Measurements from ENCODE around the genes PGP and ABCA3.

DNA sequence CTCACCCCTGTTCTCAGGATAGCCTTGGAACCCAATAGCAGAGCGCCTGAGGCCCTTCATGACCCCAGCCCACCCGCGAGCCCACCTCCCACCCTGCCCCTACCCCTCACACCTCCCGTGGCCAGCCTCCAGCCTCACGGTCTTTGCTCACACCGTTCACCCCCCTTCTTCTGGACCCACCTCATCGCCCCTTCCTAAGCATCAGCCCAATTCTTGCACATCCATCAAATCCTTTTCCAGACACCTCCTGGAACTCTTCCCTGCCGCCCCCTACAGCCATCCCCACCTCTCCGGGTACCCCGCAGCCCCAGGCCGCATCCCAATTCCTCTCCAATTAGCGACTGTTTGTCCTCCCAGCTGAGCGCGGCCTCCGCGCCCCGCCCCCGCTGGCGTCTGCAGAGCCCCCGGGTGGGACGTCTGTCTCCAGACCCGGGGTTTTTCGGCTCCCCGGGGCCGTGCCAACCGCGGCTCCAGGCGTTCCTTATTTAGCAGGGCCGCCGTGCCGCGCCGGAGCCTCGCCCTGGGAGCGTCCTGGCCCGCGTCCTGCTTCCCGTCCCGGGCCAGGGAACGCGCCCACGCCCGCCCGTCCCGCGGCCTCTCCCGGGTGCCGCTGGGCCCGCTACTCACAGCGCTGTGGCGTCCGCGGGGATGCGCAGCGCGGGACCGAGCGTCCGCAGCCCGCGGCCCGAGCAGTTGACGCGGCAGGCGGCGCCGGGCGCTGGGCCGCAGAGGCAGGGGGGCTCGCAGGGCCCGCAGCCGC lies 670 bp downstream of the PKD1 start:
- PRO-cap, result no peak

- PRO-cap, result bidirectional peak, plus-strand start at chr16:2148230, minus-strand start at chr16:2148110
These were observed 504 bp upstream of the RAB26 start for GRCh38 chr16:2147895-2148347.

DNA sequence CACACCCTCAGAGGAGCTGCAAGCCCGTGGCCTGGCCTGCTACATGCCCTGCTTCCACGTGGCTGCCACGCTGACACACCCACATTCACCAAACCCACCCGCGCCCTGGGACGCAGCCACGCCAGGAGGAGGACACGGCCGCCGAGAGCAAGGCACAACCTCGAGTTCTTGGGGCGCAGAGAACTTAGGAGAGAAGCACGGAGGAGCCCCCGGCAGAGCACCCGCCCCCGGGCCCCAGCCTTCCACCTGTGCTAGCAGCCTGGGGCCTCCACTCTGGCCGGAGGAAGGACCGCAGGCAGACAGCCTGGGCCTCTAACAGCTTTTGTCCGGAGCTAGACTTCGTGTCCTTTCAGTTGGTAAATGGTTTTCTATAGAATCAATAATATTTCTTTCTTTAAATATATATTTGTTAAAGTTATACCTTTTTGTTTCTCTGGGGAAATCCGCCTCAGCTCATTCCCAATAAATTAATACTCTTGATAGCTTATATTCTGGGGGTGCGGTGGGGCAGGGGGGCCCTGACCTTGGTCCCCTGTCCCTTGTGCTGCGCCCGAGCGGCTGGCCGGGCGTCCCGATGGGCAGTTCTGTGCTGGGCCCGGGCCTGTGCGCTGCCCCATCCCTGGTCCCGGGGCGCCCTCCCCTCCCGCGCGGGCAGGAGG lies 18.6 kb downstream of the CASKIN1 start:
- PRO-cap, result no peak

- PRO-cap, result no peak
These were observed 16.6 kb downstream of the CASKIN1 start for GRCh38 chr16:2179755-2180243.

DNA sequence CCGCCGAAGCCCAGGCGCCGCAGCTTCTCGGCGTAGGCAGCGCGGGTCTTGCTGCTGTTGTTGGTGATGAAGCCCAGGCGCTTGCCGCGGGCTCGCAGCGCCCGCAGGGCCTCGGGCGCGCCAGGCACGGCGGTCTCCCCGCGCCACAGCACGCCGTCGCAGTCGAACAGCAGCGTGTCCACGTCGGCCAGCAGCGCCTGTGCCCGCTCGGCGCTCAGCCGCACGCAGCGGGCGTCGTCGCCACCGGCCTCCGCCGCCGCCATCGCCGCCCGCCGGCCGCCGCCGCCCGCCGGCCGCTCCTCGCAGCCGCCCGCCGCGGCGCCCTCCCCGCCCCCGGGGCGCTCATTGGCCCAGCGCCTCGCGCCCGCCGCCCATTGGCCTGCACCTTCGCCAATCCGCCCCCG lies at the start of gene PGP:
TSS of gene PGP (minus strand) at position 326 of the 404 bp plus-strand sequence.
- PRO-cap, result bidirectional peak, plus-strand start outside the sequence, minus-strand start at position 326 of the sequence

DNA sequence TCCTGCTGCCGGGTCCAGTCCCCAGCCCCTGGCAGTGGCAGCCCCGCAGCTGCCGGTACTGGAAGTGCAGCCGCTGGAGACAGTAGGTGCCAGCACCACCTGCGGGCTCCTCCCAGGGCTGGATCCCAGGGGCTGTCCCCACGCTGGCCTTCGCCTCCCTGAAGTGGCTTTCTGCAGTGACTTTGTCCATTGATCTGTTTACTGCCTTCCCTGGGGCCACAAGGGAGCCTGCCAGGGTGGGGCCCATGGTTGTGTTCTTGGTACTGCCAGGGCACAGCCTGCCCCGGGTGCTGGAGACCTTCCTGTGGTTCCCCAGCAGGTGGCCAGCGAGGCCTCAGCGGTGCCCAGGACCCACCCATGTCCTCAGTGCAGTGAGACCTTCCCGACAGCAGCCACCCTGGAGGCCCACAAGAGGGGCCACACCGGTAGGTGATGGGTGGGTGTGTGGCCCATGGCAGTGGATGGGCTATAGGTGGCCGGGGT lies 2.6 kb upstream of the DNASE1L2 start:
- PRO-cap, result no peak

- PRO-cap, result no peak
These were observed at the start of gene ABCA3 for GRCh38 chr16:2340427-2341322. Gene ABCA3 (minus strand): TSS chr16:2340728.

- PRO-cap, result no peak
These were observed 4.1 kb downstream of the CEMP1 start for GRCh38 chr16:2527120-2527514.

DNA sequence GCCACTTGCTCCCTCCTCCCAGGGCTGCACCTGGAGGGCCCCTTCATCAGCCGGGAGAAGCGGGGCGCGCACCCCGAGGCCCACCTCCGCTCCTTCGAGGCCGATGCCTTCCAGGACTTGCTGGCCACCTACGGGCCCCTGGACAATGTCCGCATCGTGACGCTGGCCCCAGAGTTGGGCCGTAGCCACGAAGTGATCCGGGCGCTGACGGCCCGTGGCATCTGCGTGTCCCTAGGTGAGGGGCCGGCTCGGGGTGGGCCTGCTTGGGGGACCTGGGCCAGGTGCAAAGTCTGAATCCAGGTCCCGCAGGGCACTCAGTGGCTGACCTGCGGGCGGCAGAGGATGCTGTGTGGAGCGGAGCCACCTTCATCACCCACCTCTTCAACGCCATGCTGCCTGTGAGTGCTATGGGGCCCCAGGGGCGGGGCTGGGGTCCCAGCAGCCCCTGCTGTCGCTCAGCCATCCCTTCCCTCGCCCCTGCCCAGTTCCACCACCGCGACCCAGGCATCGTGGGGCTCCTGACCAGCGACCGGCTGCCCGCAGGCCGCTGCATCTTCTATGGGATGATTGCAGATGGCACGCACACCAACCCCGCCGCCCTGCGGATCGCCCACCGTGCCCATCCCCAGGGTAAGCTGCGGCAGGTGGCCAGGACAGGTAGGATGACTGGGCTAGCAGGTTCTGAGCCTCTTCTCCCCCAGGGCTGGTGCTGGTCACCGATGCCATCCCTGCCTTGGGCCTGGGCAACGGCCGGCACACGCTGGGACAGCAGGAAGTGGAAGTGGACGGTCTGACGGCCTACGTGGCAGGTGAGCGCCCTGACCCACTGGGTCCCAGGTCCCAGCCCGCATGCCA lies 3.2 kb downstream of the CEMP1 start:
- PRO-cap, result no peak

DNA sequence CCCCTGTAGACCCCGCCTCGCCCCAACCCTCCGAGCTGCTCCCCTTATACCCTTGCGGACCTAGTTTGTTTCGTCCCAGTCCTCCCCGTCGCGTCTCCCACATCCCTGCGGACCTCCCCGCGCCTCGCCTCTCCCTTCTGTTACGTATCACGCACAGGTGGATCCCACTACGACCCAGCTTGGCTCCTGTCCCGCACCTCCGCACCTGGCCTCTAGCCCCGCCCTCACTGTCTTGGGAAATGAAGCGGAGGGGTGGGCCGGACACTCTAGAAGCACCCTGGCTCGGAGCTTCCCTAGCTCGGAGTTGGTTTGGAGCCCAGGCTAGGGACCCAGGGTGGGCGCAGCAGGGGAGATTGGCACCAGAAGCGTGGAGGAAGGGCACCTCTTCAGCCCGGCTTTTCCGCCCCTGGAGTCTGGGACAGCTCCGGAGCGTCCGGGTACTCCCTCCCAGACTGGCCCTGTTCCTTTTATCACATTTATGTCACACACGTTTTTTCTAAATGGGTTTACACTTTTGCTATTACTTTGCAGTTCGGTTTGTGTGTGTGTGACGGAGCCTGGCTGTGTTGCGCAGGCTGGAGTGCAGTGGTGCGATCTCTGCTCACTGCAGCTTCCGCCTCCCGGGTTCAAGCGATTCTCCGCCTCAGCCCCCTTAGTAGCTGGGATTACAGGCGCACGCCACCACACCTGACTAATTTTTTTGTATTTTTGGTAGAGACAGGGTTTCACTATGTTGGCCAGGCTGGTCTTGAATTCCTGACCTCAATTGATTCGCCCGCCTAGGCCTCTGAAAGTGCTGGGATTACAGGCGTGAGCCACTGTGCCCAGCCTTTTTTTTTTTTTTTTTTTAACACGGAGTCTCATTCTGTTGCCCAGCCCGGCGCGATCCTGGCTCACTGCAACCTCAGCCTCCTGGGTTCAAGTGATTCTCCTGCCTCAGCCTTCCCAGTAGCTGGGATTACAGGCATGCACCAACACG lies 1.5 kb upstream of the CEMP1 start:
- PRO-cap, result bidirectional peak, plus-strand start at position 242 of the sequence, minus-strand start at position 139 of the sequence

GRCh38 chr16:2663658-2663959 lies 18.7 kb upstream of the KCTD5 start:
- PRO-cap, result no peak

- PRO-cap, result no peak
These were observed 12.9 kb upstream of the SRRM2 start for GRCh38 chr16:2739273-2740150.

DNA sequence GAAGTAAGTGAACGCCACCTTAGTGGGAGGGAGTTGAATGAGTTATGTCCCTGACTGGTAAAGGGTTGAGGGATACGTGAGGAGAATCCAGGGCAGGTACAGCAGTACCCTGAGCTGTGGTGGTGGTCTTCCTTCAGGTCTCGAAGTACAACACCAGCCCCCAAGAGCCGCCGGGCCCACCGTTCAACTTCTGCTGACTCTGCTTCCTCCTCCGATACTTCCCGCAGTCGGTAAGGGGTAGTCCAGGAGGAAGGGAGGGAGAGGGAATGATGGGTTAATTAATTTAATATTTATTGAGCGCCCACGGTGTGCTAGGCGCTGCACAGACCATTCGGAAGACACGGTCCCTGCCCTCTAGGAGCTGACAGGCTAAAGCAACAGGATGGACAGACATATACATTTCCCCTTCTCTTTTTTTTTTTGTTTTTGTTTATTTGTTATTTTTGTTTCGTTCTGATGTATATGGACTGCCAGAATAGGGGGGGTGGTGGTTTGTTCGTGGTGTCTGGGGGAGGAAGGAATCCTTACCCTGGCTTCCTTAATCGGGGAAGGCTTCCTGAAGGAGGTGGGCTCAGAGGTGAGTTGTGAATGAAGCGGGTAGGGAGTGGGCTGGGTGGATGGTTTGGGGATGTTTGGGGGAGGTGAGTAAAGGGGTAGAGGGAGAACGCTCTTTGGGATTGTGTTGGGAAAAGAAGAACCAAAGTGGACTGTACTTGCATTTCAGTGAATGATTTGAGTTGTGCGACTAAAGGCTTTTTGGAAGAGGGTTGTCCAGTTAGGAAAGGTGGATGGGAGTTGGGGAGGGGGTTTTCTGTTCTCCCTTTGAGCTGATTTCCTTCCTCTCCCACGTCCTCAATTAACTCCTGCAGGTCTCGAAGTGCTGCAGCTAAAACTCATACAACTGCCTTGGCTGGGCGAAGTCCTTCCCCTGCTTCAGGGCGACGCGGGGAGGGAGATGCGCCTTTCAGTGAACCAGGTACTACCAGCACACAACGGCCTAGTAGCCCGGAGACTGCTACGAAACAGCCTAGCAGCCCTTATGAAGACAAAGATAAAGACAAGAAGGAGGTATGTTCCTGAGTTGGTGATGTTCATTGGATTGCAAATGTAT lies 7.3 kb downstream of the SRRM2 start:
- PRO-cap, result no peak

- PRO-cap, result no peak
These were observed 10.6 kb downstream of the SRRM2 start for GRCh38 chr16:2762813-2763562.

DNA sequence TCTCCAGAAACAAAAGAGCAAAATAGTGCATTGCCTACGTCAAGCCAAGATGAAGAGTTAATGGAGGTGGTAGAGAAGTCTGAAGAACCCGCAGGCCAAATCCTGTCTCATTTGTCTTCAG lies 11.6 kb downstream of the SRRM2 start:
- PRO-cap, result no peak

DNA sequence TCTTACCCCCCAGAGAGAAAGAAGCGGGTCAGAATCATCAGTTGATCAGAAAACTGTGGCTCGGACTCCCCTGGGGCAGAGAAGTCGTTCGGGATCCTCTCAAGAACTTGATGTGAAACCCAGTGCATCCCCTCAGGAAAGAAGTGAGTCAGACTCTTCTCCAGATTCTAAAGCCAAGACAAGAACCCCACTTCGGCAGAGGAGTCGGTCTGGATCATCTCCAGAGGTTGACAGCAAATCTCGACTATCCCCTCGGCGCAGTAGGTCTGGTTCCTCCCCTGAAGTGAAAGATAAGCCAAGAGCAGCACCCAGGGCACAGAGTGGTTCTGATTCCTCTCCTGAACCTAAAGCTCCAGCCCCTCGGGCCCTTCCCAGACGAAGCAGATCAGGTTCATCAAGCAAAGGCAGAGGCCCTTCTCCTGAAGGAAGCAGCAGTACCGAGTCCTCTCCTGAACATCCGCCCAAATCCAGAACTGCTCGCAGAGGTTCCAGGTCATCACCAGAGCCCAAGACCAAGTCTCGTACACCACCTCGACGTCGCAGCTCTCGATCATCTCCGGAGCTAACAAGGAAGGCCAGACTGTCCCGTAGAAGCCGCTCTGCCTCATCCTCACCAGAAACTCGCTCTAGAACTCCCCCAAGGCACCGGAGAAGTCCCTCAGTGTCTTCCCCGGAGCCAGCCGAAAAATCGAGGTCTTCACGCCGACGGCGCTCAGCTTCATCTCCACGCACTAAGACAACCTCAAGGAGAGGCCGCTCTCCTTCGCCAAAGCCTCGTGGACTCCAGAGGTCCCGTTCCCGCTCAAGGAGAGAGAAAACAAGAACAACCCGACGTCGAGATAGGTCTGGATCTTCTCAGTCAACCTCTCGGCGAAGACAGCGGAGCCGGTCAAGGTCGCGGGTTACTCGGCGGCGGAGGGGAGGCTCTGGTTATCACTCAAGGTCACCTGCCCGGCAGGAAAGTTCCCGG lies 11.7 kb downstream of the ELOB start:
- PRO-cap, result no peak

- PRO-cap, result no peak
These were observed 4.2 kb upstream of the FLYWCH1 start for GRCh38 chr16:2907445-2907970.

- PRO-cap, result no peak
These were observed 1.8 kb upstream of the PAQR4 start for GRCh38 chr16:2967345-2967818.

- PRO-cap, result no peak
These were observed 4.1 kb downstream of the PAQR4 start for GRCh38 chr16:2973013-2973875.

DNA sequence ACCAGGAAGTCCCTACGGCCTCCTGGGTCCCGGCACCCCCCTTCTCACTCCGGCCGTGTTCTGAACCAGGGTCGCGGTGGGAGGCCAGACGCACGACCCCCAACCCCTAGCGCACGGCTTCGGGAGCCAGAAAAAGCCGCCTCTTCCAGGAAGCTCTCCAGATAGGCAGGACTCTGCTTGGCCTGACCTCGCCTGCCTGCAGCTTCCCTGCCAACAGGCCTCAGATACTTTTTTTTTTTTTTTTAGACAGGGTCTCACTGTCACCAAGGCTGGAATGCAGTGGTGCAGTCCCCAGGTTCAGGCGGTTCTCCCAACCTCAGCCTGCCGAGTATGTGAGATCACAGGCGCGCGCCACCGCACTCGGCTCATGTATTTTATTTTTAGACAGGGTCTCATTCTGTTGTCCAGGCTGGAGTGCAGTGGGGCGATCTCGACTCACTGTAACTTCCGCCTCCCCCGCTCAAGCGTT lies 603 bp upstream of the PKMYT1 start:
- PRO-cap, result unidirectional peak, minus-strand start at position 61 of the sequence